AG04449 (cell line): ENCODE data around the genes TAS2R7, PRH1, SMIM10L1 and ETV6.

GRCh38 chr12:10214203-10214544 lies 1.5 kb downstream of the GABARAPL1 start:
- RRBS = no CpG with 5 or more reads among the region's 4 CpGs

DNA sequence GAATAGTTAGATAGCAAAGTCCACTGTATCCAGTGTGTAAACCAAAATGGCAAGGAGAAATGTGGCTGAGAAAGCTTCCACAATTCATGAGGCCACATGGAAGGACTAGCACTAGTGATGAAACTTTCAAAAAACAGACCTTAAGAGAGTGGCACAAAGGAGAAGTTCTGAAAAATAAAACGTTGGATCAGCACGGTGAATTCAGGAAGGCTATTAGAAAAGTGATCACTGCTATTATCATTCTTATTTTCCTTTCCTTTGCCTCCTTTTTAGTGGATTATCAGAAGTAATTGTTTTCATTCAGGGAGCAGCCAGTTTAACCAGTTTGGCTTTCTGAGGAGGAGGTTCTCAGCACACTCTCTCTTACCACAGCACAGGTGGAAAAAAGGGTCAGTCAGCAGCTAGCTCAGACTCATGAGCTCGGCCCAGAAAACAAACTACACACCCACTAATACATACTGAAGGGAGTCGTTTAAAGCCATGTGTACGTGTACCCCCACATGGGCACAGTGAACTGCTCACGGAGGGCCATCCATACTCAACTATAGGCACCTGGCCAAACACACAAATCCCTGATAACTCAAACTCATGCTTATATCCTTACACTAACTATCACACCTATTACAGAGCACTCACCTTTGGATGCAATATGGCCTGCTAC lies 23.2 kb upstream of the MAGOHB start:
- RRBS = no CpG with 5 or more reads among the region's 6 CpGs

GRCh38 chr12:10661342-10661802 lies 12.5 kb downstream of the STYK1 start:
- RRBS = no CpG with 5 or more reads among the region's 3 CpGs

- RRBS = no CpG with 5 or more reads among the region's 2 CpGs
Observed at GRCh38 chr12:10697188-10697677, 23.4 kb upstream of the STYK1 start.

- RRBS = no CpG with 5 or more reads among the region's 4 CpGs
Observed at GRCh38 chr12:10707152-10707974, 15.8 kb downstream of the YBX3 start.

DNA sequence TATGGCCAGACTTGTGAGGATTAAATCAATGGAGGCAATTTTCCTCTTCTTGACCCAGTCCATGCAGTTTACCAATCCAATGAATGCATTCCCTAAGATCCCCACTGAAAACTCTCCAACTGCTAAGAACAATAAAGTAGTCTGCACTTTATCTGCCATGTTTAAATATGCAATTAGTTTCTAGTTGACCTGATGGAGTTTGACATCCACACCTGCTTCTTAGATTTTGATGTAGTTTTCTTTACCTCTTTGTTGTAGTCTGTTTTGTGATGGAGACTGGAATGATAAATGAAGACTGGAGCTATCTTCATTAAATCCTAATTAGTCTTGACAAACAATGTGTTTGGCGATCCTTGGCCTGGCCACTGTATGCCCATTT lies at the start of gene TAS2R7:
Gene TAS2R7, minus strand, starts transcription at position 216 of the 379 bp plus-strand sequence.
- RRBS = no CpG with 5 or more reads among the region's 1 CpG

DNA sequence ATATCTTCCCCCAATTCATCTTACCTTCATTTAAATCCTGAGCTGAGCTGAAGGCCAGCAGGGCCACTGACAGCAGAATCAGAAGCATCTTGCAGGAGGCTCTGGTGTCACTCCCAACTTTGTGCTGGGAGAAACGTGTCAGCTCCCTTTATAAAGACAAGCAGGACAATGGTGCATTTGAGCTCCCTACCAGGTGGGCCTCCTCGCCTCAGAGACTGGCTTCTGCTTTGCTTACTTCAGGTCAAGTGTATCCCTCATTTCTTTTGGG lies at the start of gene PRH1:
Gene PRH1, minus strand, starts transcription at position 126 of the 268 bp plus-strand sequence.
- RRBS = no CpG with 5 or more reads among the region's 2 CpGs

GRCh38 chr12:10942008-10942618 lies 3.0 kb upstream of the TAS2R14 start:
- RRBS = no CpG with 5 or more reads among the region's 4 CpGs

DNA sequence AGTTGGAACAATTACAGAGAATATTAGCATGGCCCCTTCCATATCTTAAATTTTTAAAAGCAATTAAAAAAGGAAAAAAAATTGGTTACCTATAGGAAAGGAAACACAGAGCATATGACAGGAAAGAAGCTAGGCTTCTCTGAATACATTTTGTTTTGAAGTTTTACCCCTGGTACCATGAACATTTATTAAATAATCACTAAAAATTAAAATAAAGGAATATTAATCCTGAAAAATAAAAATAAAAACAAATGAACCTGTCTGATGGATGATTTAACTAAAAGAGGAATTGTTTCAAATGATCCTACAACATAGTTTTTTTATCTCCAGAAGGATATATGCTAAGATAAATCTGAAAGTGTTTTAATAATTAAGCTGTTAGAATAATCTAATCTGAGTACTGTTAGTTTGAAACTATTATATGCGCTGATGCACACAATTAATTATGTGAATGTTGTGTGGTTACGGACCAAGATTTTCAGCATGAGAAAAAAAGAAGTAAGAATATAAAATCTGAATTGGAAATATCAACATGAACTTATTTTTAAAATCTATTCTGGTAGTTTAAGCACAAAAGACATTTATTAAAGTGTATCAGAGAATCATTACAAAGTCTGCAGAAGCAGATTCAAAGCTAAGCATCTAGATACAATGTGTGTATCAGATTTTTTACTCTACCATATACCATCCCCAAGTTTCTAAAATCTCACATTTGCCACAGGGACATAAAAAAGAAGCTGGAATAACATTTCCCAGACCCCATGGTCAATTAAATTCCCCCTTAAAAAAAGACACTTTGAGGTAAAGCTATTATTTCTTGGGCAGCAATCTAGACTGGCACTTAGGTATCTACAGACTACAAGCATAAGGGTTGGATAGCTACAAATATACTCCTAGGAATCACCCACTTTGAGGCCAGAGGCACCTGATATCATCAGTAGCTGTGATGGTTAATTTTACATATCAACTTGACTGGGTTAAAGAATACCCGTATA lies 7.6 kb upstream of the SMIM10L1 start:
- RRBS = no CpG with 5 or more reads among the region's 3 CpGs

GRCh38 chr12:11170859-11172035 lies at the start of gene SMIM10L1:
Gene SMIM10L1, plus strand, starts transcription at chr12:11171194.
- RRBS = 2% methylated on average over 14 of the region's 74 CpGs

GRCh38 chr12:11649489-11650361 lies at the start of gene ETV6:
Gene ETV6, plus strand, starts transcription at chr12:11649674.
- RRBS = 2% methylated on average over 40 of the region's 80 CpGs

GRCh38 chr12:11661313-11662035 lies 12.0 kb downstream of the ETV6 start:
- RRBS = no CpG with 5 or more reads among the region's 10 CpGs

DNA sequence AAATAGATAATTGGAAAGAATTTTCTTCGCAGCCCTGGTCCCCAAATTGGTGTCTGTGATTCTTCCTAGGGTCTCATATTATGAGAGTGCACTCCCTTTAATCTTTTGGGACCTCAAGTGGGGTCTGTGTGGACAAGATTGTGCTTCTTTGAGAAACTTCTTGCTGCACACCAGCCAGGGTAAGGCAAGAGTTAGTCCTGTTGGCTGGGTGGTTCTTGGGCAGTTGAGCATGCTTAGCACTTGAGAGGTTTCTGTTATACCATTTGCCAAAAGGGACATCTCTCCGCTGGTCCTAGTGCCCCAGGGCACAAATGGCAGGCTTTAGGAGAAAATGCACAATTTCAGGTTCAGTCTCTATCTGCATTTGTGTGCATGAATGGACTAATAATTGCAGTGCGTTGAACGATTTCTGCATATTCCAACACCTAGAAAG lies 13.3 kb downstream of the ETV6 start:
- RRBS = no CpG with 5 or more reads among the region's 4 CpGs

GRCh38 chr12:11705003-11705513 lies 55.6 kb downstream of the ETV6 start:
- RRBS = no CpG with 5 or more reads among the region's 11 CpGs

DNA sequence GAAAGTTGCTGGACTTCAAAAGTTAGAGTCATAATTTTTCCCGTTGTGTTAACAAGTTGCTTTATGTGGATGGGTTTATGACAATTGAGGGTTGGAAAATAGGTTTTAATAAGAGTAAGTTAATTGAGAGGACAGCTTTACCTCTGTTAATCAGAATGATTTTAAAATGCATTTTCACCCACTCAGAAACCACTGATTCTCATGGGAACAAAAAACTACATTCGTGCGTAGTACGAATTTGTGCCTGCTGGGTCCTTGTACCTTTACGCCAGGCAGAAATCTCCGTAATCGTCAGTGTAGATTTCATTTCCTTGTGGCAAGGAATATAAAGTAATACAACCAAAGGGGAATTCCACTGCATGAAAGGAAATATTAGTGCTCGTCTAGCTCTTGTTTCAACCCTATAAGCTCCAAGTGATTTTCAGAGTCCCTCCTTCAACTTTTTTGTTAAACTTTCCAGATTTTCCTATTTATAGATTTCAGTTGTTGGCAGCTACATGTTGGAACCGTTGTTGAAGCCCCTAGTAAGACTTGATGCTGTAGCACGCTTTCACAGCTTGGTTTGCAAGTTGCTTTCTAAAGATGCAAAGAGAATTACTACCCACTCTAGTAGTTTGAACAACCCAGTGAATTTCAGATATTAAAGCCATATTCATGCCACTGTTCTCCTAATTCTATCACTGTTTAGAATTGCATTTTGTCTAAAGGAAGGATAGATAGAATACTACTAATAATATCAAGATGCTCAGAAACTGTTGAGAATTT lies 90.6 kb downstream of the ETV6 start:
- RRBS = no CpG with 5 or more reads among the region's 10 CpGs

- RRBS = no CpG with 5 or more reads among the region's 7 CpGs
Observed at GRCh38 chr12:11769669-11770135, 120.2 kb downstream of the ETV6 start.

GRCh38 chr12:11795512-11796402 lies 146.3 kb downstream of the ETV6 start:
- RRBS = no CpG with 5 or more reads among the region's 10 CpGs

GRCh38 chr12:11812245-11813485 lies 163.2 kb downstream of the ETV6 start:
- RRBS = 15% methylated on average over 6 of the region's 20 CpGs

DNA sequence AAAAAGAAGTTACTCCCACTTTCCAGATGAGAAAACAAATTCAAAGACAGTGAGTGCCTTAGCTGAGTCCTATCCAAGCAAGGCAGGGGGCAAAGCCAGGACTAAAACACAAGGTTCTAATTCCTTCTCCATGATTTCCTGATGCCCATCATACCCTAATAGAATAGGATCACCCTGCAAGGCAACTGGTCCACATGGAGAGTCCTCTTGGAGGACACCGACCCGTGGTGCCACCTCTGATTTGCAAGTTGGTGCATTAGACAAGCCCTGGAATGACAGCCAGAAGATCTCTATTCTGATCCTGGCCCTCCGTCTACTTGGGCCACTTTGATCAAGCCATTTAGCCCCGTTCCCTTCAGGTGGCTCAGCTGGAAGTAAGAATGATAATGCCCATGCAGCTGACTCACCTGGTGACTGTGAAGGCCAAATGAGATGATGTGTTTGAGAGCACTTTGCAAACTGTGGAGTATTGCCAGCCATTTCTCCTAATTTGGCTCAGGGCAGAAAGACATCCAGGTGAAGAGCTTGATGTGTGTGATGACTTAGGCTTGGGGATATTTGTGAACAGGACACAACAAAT lies 165.8 kb downstream of the ETV6 start:
- RRBS = no CpG with 5 or more reads among the region's 4 CpGs

- RRBS = no CpG with 5 or more reads among the region's 4 CpGs
Observed at GRCh38 chr12:11820351-11820852, 170.9 kb downstream of the ETV6 start.